ENCODE measurements around the gene ETNK1.

DNA sequence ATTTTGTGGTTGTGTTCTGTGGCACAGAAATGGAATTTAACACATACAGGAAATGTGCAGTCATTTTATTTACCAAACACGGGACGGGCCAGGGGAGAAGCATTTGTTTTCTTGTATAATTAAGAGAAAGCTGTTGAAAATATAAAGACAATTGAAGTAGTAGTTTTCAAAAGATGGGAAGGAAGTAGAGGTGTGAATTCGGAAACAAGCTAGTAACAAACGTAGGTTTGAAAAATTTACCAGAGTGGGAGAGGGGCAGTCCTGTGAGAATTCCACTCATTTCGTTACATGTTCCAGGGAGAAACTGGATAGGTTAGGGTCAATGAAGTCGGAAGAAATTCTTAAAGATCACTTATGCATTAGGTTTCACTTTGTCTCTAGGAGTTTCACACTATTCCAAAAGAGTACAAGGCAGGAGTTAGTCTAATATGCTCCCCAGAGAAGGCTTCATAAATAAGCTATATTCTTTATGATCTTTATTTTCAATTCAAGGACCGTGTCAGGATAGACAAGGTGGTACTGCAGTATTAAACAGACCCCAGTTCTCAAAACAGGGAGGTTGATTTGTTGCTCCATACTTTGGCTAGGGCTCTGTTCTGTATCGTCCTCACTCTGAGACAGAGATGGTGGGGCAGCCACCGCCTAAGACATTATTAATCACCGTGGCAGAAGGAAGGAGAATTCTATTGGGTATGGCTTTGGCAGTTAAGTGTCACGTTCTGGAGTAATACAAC, 117.2 kb upstream of the SLCO1C1 start:
- PRO-cap = no peak

- PRO-cap = no peak
Observed at GRCh38 chr12:20624494-20625033, 70.6 kb upstream of the SLCO1C1 start.

GRCh38 chr12:21351254-21351522, 16.5 kb upstream of the SLCO1A2 start:
- PRO-cap = no peak

GRCh38 chr12:21528886-21529539, 2.9 kb downstream of the SPX start:
- PRO-cap = no peak

DNA sequence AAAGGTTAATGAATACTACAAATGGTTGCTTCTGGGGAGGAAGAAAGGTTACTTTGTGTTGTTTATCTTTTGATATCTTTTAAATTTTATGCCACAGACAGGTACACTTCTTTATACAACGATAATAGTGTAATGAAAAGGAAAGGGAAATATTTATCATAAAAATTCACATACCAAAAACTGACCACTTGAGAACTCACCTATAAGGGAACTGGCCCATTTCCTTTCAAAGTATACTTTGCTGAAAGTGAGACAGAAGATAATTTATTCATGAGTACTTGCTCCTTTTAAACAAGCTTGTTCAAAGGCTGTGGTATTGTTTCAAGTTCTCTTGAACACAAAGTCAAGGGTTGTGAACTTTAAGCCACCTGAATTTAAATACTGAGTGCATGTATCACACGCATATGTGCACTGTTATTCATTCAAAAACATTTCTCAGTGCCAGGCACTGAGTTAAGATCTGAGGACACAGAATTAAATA, 19.0 kb upstream of the LDHB start:
- PRO-cap = no peak

- PRO-cap = no peak
Observed at GRCh38 chr12:21881684-21882526, 59.3 kb downstream of the ABCC9 start.

DNA sequence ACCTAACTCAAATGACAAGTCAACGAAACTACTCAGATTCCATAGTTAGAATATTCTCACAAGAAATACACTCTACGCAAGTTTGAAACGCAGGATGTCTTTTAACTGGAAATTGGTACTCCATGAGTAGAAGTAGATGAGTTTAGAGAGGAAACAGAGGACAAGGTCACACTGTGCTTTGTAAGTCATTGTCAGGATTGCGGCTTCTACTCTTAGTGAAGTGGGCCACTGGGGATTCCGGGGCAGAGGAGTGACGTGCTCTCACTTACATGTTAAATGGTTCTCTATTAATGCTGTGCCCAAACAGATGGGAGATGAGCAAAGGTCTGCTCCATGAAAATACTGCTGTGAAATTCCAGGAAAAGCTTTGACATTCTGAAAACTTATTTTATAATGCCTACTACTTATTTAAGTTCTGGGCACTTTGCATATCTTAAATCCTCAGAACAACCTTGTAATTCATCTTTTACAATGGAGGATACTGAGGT, 3.9 kb downstream of the ABCC9 start:
- PRO-cap = no peak

DNA sequence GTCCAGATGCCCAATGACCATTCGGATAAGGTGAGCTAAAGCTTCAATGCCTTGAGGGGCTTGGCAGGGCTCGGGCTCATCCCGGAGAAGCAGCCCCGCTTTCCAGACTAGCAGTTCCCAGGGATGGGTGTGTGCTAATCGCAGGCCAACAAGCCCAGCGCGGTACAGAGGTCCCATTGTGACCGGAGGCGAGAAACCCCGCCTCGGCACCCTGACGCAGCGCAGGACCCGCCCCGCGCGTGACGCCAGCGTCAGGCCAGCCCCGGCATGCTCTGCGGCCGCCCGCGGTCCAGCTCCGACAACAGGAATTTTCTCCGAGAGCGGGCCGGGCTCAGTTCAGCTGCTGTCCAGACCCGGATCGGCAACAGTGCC, at the start of gene ETNK1:
Gene ETNK1, plus strand, starts transcription at position 275 of the 372 bp plus-strand sequence.
- PRO-cap = bidirectional peak, plus-strand start at position 304 of the sequence, minus-strand start at position 119 of the sequence

GRCh38 chr12:24069651-24070294, 120.3 kb upstream of the SOX5 start:
- PRO-cap = no peak

GRCh38 chr12:24742403-24742877, 206.5 kb downstream of the BCAT1 start:
- PRO-cap = no peak

GRCh38 chr12:24812805-24813549, 135.9 kb downstream of the BCAT1 start:
- PRO-cap = no peak

GRCh38 chr12:24901836-24902463, 47.0 kb downstream of the BCAT1 start:
- PRO-cap = no peak

DNA sequence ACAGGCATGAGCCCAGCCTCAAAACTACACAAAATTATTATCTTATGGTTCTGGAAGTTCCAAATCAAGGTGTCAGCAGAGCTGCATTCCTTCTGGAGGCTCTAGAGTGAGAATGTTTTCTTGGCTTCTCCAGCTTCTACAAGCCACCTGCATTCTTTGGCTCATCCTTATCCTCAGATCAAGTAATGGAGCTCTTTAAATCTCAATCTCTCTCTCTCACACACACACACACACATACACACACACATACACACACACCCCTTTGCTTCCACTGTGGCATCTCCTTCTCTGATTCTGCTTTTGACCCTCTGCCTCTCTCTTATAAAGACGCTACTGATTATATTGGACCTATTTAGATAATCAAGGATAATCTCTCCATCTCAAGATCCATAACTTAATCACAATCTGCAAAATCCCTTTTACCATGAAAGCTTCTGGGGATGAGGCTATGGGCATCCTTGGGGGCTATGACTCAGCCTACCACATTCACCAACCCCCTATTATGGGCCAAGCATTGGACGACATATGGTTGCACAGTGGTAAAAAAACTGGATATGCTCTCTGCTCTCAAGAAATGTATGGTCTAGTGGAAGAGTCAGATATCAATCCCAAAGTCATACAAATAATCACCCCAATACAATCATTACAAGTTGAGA, 12.3 kb downstream of the BCAT1 start:
- PRO-cap = no peak

GRCh38 chr12:25020560-25021280, 31.8 kb upstream of the IRAG2 start:
- PRO-cap = no peak

DNA sequence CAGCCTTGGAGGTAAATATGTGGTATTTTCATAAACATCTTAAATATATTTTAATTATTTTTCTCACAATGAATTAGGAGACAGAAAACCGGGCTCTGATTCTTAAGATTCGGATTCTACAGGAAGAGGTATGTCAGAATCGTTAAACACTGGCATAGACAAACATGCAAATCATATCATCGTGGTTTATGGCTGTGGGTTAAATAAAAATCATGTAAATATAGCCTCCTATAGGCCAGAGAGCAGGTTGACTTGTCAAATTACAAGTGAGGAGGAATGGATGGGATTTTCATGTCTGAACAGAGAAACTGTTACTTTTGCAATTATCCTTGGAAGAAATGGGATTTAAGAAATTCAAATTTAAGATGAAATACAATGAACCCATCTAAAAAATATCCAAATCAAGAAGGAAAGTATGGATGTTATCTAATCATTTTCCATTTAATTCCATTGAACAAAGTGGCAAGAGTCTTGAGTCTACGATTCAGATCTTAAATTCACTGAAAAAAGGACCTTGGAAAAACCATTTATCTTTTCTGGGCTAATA, 28.6 kb upstream of the IRAG2 start:
- PRO-cap = no peak

DNA sequence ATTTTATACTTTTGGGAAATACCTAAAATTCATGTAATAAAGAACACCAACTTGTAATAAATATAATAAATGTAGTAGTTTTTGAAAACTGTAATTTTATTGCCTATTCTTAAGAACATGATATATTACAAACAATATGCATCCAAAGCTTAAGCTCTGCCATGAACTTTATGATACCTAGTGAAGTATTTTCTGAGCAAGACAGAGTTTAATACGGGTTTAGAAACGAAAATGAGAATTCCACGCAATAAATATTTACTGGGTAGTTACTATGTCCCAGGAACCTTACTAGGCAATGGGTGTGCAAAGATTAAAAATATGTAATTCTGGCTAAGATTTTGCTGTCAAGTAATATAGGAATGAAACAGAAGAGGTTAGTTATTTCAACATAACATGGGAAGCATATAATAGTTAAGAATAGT, 18.6 kb downstream of the ETFRF1 start:
- PRO-cap = no peak

GRCh38 chr12:25387263-25387835, 136.6 kb upstream of the KRAS start:
- PRO-cap = no peak

- PRO-cap = no peak
Observed at GRCh38 chr12:25521860-25522237, 31.2 kb downstream of the LMNTD1 start.

DNA sequence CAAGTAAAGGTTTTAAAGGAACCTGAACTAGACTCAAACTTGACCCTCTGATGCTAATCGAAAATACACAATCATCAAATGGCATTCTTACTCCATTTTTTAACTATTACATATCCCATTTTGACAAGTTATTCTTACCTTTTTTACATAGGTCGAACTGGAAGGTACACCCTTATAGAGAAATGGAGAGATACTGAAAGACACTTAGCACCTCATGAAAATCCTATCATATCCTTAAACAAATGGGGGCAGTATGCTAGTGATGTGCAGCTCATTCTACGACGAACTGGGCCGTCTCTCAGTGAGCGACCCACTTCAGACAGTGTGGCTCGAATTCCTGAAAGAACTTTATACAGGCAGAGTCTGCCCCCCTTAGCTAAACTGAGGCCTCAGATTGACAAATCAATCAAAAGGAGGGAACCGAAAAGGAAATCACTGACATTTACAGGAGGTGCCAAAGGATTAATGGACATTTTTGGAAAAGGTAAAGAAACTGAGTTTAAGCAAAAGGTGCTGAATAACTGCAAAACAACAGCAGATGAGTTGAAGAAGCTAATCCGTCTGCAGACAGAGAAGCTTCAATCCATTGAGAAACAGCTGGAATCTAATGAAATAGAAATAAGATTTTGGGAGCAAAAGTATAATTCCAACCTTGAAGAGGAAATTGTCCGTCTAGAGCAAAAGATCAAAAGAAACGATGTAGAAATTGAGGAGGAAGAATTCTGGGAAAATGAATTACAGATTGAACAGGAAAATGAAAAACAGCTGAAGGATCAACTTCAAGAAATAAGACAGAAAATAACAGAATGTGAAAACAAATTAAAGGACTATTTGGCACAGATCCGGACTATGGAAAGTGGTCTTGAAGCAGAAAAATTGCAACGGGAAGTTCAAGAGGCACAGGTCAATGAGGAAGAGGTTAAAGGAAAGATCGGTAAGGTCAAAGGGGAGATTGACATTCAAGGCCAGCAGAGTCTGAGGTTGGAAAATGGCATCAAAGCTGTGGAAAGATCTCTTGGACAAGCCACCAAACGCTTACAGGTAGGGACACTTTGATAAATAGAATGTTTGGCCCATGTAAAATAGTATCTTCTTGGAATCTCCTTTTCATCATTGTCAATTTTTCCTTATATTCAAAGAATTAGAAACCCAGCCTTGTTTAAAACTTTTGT, 60.1 kb downstream of the BHLHE41 start:
- PRO-cap = no peak

DNA sequence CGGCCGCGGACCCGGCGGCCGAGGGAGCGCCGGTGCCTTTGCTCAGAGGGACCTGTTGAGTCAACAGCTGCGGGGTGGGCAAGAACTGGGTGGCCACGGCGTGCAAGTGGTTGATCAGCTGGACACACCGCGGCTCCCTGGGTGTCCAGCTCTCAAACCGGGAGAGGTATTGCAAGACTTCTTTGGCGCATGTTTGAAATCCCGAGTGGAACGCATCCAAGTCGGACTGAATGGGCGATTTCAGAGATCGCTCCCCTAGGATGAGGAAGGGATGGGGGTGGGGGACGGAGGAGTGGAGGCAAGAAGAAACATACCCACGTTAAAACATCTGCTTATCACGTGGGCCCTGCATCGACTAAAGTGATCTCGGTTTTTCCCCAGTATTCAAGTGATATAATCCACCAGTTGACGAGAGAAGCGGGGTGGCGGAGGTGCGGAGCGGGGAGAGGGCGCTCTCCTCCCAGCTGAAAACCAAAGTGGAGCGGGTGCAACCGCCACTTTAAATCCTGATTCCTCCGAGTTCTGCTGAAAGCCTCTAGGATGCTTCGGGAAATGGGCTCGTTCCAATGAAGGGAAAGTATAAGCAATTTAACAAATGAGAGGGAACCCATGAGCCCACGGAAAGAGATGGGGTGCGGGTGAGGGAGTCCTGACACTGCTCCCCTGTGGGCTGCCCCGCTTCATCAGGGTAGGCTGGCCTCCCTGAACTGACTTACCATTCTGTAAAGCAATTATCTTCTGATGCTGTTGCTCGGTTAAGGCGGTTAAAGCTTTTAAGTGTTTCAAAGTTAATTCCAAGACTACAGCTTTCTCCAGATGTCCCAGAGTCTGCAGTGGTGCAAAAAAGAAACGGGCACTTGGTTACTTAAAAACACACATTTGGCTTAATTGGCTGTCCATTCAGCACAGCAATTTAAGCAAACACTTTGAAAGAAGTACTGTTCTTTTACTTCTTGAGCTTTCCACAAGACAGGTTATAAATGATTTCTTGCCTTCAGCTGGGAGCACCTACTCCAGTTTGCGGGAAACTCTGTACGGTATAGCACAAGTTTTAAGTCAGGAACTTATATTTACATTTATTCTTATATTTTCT, 1.6 kb downstream of the BHLHE41 start:
- PRO-cap = unidirectional peak, plus-strand start at position 414 of the sequence; unidirectional peak, minus-strand start at position 473 of the sequence